ENCODE measurements around the genes CFAP54 and NEDD1.

- RAMPAGE, long total RNA = no peak
- RRBS = no CpG with 5 or more reads among the region's 1 CpG
Observed at GRCh38 chr12:95763742-95764397, 26.7 kb downstream of the NTN4 start.

DNA sequence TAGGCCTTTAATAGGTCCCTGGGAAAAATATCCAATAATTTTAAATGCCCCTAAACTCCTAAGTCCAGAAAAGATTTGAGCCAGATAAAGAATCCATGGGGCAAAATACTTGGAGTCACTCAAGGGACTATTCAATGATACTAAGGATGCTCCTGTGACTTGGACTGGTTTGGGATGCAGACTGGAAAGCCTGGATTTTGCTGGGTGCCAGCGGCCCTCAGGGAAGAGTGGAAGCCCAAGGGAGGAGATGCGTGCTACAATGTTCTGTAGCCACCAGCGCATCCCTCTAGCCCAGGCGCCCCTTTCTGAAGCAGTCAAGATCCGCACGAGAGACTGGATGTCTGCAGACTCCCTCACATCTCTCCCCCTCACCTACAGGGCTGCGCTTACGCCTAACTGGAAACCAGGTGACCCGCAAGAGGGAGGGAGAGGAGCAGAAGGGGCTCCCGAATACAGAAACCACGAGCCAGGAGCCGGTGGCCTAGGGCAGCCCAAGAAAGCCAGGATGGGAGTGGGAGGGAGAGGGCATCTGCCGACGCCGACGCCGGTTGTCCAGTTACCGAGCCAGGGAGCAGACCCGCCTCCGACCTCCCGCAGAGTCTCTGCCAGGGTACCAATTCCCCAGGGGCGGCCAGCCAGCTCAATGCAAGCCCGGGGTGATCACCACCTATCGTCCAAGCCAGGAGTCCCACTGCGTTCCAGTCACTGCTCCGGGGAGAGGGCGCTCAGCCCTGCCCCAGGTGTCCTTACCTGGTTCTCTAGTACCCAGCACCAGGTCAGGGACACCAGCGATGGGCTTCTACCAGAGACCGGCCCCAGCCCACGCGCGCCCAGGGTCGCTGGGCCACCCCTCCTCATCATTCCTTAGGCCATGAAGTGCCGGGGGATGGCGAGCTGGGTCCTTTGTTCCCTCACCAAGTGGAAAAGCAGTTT is 1.3 kb downstream of the NTN4 start:
- RAMPAGE, long total RNA = no peak
- RRBS = 3% methylated on average over 22 of the region's 35 CpGs

DNA sequence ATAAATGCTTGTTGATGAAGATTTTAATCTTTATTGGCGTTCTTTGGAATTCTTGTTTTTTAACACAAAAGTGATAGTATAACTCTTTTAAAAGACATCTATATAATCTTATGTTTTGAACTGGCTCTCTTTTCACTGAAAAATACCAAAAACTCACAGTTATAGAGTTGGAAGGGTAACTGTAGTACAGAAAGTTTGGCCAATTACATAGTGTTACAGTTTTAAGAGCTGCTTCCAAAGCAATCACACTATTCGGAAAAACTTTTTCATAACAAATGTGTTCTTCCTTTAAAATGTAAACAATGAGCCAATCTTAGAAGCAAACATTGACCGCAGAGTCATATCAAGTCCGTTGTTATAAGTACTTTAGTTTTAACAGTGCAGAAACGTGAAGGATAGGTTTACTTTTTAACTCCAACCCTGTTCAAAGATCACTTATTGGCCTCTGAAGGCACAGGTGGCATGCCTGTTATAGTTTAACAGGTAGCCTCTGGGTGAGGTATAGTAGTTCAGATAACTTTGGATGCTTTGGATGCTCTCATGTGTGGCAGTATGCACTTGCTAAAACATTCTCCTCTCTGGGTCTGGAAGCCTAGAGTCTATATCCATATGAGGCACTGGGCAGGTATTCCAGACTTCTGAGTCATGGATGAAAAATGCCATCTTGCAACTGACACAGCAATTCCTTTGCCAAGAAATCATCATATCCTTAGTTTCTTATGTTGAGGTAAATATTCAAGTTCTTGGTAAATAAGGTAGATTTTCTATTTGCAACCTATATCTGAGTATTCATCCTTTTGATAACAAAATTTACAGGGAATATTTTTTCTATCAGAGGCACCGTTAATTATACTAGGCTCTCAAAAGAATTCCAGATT is 12.2 kb upstream of the NTN4 start:
- RAMPAGE, long total RNA = no peak
- RRBS = no CpG with 5 or more reads among the region's 6 CpGs

- RAMPAGE, long total RNA = no peak
- RRBS = no CpG with 5 or more reads among the region's 3 CpGs
Observed at GRCh38 chr12:96072987-96074087, 38.0 kb upstream of the LTA4H start.

DNA sequence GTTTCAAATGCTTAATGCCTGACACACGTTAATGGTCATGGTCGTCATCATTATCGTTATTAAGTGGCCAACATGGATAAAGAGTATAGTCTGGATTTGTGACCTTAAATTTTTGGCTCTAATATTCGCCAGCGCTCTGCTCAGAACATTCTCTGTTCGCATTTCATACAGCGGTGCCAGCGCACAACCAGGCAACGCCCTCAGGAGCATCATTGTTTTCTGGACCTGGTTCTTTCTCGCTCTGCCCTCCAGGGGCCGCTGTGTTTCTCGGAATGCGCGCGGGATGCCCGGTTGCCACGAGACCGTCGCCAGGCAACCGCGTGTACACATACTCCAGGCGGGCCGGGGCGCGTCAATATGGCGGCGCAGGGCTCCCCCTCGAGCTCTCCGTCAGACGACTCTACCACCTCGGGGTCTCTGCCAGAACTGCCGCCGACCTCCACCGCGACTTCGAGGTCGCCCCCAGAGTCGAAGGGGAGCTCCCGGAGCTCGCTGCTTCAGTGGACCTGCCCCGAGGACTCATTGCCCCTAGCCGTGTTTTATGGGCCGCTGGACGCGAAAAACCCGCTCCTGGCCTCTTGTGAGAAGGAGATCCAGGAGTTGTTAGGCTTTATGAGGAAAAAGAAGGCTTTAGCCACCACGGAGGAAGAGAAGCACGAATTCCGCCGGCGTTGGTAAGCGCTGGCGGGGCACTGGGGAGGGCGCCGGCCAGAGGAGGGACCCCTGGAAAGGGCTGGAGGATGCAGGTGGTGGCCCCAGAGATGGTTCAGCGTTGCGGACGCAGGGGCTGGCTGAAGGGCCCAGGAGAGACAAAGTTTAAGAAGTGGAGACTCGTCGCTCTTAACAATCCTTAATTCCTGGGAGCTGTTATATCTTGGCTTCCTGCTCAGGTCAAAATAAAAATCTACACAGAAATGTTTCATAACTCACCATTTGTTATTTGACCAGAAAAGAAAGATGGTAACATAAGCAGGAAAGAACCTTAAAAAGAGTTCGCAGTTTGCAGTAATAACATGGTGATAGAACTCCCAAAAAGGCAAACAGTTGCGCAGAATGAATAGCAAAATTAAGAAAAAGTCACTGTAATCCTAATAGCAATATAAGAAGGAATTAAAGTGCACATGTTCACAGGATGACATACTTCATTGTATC is at the start of gene CFAP54:
Gene CFAP54 (plus strand): TSS at position 325 of the 1,152 bp plus-strand sequence.
- RAMPAGE, long total RNA = no peak
- RRBS = 5% methylated on average over 14 of the region's 62 CpGs

GRCh38 chr12:96906401-96907657 is at the start of gene NEDD1:
Gene NEDD1 (plus strand): TSS chr12:96907257.
- RAMPAGE, long total RNA = no peak
- RRBS = 1% methylated on average over 42 of the region's 77 CpGs

- RAMPAGE, long total RNA = no peak
- RRBS = no CpG with 5 or more reads among the region's 20 CpGs
Observed at GRCh38 chr12:98893650-98894201, 248.6 kb downstream of the APAF1 start.

DNA sequence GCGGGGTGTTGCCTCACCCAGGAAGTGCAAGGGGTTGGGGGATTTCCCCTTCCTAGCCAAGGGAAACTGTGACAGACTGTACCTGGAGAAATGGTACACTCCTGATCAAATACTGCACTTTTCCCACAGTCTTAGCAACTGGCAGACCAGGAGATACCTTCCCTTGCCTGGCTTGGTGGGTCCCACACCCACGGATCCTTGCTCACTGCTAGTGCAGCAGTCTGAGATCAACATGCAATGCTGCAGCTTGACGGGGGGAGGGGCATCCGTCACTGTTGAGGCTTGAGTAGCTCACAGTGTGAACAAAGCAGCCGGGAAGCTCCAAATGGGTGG is 409.5 kb upstream of the GARIN6 start:
- RAMPAGE, long total RNA = no peak
- RRBS = no CpG with 5 or more reads among the region's 5 CpGs

- RAMPAGE, long total RNA = no peak
- RRBS = no CpG with 5 or more reads among the region's 1 CpG
Observed at GRCh38 chr12:100137583-100138083, 5.0 kb downstream of the BLTP3B start.

GRCh38 chr12:100431060-100431259 is 42.7 kb upstream of the NR1H4 start:
- RAMPAGE, long total RNA = no peak
- RRBS = no CpG with 5 or more reads among the region's 6 CpGs

GRCh38 chr12:100576653-100577076 is 3.2 kb downstream of the GAS2L3 start:
- RAMPAGE, long total RNA = no peak
- RRBS = no CpG with 5 or more reads among the region's 2 CpGs

GRCh38 chr12:100604329-100604554 is 30.8 kb downstream of the GAS2L3 start:
- RAMPAGE, long total RNA = no peak
- RRBS = no CpG with 5 or more reads among the region's 1 CpG

- RAMPAGE, long total RNA = no peak
- RRBS = no CpG with 5 or more reads among the region's 4 CpGs
Observed at GRCh38 chr12:100673440-100673966, 100.0 kb downstream of the GAS2L3 start.

DNA sequence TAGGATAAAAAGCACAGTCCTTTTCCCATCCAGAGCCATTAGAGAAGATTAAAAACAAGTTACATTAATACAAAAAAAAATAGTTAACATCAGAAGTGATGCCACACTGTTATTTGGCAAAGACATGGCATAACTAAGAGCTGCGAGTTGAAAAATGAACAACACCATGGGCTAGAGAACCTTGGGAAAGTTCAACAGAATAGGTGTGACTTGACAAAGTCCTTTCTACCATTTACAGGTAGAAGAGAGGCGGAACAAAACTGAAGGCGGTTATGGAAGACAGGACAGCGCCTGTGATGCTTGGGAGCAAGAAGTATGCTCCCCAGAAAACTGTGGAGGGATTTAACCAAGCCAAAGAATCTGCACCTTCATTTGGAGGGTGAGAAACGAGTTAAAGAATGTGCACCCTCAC is 995 bp downstream of the ARL1 start:
- RAMPAGE, long total RNA = no peak
- RRBS = no CpG with 5 or more reads among the region's 5 CpGs

DNA sequence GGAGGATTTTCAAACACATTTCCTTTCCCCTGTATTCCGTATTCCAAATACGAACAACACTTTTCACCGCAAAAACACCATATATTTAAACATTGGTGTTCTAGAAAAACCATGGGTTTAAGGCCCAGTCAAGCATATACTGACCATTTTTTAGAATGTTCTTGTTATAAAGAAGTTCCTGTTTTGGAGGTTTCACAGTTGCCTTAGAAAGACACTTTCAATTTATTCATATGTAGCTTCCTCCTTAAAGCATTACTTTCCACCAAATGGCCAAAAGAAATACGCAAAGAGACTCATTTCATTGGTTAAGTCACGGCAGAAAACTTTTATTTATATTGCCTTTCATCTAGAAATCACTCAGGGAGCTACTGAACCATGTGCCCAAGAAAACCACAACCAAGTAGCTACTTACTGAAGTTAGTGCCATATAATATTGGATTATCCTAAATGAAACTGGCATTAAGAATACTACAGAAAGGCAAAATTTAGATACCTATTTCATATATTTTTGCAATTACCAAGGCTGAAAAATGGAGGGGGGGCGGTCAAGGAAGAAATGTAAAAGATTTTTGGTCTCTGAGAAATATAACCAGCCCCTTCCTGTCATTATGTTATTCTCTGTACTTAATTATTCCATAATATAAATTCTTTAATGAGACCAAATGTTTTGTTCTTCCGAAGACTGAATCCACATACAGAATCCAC is 40.0 kb downstream of the MYBPC1 start:
- RAMPAGE, long total RNA = no peak
- RRBS = no CpG with 5 or more reads among the region's 7 CpGs

DNA sequence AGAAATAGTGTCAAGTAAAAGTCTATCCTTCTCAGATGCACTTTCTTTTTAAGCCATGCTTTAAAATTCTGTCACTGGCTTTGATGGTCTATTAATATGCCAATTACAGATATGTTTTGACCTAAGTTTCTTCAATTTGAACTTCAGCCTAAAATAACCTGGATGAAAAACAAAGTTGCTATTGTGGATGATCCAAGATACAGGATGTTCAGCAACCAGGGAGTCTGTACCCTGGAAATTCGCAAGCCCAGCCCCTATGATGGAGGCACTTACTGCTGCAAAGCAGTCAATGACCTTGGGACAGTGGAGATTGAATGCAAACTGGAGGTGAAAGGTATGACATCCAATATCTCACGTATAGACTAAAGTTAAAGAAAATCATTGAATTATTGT is 17.2 kb upstream of the CHPT1 start:
- RAMPAGE, long total RNA = no peak
- RRBS = no CpG with 5 or more reads among the region's 2 CpGs

- RAMPAGE, long total RNA = no peak
- RRBS = no CpG with 5 or more reads among the region's 3 CpGs
Observed at GRCh38 chr12:101875509-101875903, 1.9 kb upstream of the DRAM1 start.

DNA sequence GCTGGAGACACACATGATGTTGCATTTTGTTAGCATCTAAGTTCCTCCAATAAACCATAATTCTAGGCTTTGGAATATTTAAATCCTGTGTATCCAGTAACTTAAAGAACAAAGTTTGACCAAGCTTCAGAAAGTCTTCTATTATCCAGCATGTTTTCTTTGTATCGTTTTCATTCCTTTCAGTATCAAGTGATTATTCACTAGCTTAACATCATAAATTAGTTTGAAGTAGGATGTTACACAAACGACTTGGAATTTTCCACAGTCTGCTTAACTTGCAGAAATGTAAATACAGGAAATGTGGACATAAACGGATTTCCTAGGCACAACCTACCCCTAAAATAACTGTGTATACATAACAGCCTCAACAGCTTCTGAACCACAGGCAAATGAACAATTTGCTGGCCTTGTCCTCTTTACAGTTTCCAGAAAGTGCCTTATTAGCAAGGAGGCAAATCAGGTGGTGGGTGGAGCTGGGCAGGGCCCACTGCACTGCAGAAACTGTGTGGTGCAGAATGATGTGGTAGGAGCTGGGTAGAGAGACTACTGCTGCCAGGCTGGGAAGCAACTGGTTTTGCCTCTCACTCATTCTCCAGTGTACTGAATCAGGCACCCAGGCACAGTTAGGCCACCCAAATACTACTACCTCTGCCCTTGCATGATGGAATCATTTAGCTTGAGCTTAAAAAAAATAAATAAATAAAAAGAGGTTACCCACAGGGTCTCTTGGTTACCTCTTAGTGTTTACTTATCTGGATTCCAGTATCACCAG is 14.1 kb downstream of the DRAM1 start:
- RAMPAGE, long total RNA = no peak
- RRBS = no CpG with 5 or more reads among the region's 3 CpGs

- RAMPAGE, long total RNA = no peak
- RRBS = no CpG with 5 or more reads among the region's 8 CpGs
Observed at GRCh38 chr12:102063064-102063589, 1.3 kb upstream of the WASHC3 start.

GRCh38 chr12:102067806-102068514 is 6.2 kb upstream of the WASHC3 start:
- RAMPAGE, long total RNA = no peak
- RRBS = no CpG with 5 or more reads among the region's 5 CpGs

All from hepatocyte (in vitro differentiated cells and primary cell).